Fibroblast of villous mesenchyme (primary cell): ENCODE measurements around the genes AFAP1L1 and CSNK1A1.

- CAGE, long polyA plus RNA = no peak
These were observed 9.2 kb upstream of the AFAP1L1 start for GRCh38 chr5:149262436-149262829.

GRCh38 chr5:149271451-149272269 is at the start of gene AFAP1L1:
Gene AFAP1L1, plus strand, starts transcription at chr5:149271859.
- CAGE, long polyA plus RNA = no peak

DNA sequence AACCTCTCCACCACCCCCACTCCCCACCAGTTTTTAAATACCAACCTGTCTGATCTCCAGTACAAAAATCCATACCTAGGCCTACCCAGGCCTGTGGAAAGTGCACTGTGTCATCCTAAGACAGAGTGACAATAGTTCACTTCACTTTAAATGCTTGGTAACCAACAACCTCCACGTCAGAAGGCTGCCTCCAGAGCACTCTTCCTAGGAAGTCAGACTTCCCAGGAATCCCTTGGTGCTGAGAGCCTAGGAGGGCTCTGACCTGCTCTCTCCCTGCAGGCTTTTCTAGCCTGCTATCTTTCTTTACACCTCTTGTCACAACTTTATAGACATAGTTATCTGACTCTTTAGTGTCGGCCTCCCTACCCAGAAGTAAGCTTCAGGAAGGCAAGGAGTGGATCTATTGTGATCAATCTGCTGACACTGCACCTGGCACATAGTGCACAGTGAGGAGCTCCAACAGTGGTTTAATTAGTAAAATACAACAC is 2.2 kb downstream of the AFAP1L1 start:
- CAGE, long polyA plus RNA = no peak

GRCh38 chr5:149386860-149387904 is 8.1 kb upstream of the IL17B start:
- CAGE, long polyA plus RNA = no peak

- CAGE, long polyA plus RNA = no peak
These were observed 9.0 kb upstream of the IL17B start for GRCh38 chr5:149387939-149388594.

GRCh38 chr5:149419551-149419817 is 40.4 kb upstream of the IL17B start:
- CAGE, long polyA plus RNA = no peak

GRCh38 chr5:149474254-149474882 is 76.9 kb downstream of the CSNK1A1 start:
- CAGE, long polyA plus RNA = no peak

GRCh38 chr5:149488567-149489726 is 62.3 kb downstream of the CSNK1A1 start:
- CAGE, long polyA plus RNA = no peak

DNA sequence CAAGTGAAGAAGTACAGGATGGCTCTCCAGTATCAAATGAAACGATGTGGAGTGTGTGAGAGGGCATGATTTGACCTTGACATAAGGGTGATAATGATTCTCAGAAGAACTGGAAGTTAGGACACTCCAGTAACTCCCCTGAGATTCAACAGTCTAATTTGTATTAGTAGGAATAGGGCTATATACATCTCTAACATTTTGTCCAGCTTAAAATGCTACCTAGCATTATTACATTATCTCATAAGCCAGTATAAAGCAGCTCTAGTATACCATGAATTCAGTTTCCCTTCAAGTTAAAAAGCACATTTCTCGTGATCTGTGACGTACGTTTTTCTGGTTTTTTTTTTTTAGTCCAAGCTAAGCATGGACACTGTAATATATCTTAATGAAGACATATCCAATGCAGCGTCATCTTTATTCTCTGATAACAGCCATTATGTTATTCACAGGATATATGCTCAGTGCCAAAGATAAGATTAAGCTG is 8.0 kb downstream of the CSNK1A1 start:
- CAGE, long polyA plus RNA = no peak

DNA sequence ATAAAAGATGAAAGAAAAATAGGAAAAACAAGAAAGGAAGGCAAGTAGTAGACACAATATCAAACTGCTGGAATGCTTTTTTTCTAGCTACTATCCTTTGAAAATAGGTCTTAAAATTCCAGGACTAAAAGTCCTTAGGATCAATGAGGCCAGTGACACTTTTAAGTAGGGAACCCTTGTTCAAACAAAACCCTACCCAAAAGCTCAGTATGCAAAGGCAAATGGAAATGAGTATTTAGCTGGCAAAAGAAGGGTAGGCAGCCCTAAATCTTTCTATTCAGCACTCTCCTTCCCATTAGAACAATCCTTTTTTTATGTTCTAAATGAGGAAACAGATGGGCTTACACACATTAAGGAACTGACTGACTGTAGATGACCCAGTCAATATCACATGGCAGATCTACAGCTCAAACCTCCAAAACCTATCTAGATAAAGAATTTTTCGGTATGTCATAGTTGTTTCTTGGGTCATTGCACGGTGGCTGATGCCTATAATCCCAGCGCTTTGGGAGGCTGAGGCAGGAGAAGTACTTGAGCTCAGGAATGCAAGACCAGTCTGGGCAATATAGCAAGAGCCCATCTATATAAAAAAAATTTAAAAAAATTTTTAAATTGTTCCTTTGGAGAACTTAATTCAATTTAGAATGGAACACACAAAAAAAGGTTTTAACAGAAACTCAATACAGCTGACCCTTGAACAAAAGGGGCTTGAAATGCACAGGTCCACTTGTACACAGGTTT is 7.2 kb downstream of the CSNK1A1 start:
- CAGE, long polyA plus RNA = no peak

DNA sequence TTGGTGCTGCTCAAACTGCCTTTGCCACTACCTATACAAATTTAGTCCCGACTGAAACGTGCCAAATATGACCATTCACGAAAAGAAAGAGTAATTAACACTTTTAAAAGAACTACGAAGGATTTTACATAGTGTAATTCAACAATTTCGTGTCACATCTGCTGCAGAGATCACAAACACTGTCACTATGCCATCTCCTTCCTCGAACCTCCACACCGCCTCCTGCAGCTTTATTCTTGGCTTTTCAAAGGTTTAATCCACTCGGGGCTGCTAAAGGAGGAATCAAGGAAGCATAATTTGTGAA is 2.0 kb downstream of the CSNK1A1 start:
- CAGE, long polyA plus RNA = no peak

DNA sequence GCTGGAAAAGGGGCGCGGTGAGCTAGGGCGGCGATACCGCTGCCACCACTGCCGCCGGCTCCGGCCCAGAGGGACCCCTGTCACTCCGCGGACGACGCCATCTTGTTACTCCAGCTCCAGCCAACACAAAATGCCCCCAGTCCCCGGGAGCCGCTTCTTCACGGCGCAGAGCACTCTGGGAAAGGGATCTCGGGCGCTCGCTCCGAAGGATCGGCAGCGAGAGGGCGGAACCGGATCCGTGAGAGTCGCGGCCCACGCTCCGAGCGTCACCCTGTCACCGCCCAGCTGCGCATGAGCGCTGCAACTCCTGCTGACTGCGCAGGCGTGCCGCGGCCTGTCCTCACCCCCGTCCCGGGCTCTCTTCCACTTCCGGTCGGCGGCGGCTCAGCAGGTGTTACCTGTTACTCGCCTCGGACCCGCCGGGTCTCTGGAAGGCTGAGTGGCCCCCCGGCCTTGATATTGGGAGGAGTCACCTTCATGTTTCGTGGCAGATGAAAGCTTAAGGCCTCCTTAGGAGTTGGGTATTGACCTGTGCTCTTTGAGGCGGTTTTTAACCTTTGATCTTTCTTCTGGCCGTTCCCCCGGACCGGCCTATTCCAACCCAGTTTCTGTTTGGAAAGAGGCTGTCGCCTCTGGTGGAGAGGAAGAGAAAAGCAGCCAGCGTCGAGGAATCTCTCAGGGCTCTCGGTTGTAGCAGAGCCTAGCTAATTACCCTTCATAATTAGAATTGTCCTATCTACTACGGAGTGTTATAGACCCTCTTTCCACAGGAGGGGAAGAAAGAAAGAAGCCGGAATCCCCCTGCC is at the start of gene CSNK1A1:
CSNK1A1 (minus strand) TSS at position 180 of the 806 bp plus-strand sequence.
- CAGE, long polyA plus RNA = start-site peak on the minus strand centred at position 147 of the sequence, 86 bp wide, 540 and 630 reads in 2 replicates

- CAGE, long polyA plus RNA = no peak
These were observed 40.3 kb downstream of the ARHGEF37 start for GRCh38 chr5:149621488-149622101.

GRCh38 chr5:149731948-149732282 is 1.8 kb downstream of the PPARGC1B start:
- CAGE, long polyA plus RNA = no peak

DNA sequence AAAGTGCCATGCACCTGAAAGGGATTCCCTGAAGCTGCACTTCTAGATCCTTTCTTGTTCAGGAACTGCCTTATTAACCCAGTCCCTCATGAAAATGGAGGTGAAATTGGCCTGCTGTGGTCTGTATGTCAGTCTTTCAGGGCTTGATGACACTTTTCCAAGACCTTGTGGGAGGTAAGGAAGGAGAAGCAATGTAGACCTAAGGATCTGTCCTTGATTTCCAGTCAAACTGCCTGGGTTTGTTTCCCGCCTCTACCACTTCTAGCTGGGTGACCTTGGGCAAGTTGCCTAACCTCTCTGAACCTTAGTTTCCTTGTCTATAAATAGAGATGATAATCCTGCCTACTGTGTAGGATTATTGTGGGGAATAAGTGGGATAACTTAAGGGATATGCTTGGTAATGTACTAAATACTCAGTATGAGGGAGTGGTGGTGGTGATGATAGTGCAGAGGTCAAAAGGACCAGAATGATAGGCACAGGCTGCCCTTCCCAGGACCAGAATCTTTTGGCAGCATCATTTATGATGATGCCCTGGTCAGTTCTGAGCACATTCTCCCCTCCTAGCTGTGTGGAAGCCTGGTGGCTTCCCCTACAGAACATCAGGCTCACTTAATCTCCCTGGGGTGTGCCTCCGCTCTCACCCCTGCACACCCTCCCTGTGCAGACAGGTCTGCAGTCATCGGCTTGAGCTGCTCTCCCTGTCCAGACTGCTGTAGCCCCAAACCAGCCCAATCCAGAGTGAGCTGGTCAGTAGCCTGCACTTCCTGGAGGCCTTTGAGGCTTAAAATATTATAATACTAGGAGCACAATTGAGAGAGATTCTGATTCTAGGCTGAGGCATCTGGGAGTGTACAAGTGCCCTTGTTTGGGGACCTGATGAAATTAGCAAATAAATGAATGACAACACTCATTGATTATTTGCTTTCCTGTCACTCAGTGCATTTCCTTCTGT is 59.9 kb downstream of the PPARGC1B start:
- CAGE, long polyA plus RNA = no peak

- CAGE, long polyA plus RNA = no peak
These were observed 63.1 kb downstream of the PPARGC1B start for GRCh38 chr5:149792936-149793819.

GRCh38 chr5:149887428-149888280 is 56.9 kb downstream of the PDE6A start:
- CAGE, long polyA plus RNA = no peak

GRCh38 chr5:149930598-149931327 is 13.8 kb downstream of the PDE6A start:
- CAGE, long polyA plus RNA = no peak

DNA sequence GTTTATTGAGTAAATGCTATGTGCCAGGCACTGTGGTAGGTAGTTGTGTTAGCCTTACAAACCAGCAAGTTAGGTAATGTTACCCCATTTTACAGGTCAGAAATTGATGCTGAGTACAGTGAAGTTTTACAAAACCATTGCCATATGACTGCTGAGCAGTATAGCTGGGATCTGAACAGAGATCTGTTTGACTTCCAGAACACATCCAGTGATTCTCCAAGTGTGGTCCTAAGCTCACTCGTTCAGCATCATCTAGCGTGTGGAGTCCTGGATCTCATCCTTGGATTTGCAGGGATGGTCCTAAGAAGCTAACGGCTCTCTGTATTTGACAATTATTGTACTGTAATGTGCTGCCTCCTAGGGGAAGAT is 1.3 kb downstream of the SLC26A2 start:
- CAGE, long polyA plus RNA = no peak

DNA sequence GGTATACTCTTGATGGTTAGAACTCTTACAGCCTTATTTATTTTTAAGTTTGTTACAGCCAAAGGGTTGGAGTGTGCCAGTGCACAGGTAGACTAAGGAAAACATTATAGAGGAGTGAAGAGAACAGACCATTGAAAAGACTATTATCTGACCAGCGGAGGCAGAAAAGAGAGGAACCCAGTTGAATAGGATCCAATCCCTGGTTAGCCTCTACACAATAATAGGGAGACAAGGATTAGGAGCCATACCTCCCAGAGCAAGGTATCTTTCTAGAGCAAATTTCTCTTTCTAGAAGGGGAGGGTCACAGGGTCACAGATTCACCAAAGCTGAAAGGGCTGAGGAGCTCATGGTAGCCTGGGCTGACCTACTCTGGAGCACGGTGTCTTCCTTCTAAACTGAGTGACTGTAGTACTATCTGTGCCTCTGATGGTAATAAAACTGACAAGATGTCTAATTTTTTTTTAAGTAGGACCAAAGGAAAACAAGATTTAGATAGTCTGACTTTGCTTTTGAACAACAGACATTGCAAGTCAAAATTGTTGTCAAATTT is 15.5 kb downstream of the TIGD6 start:
- CAGE, long polyA plus RNA = no peak